ENCODE measurements around the genes GPC4, CT45A6 and ADGRG4.

GRCh38 chrX:133415017-133416167, at the start of gene GPC4:
GPC4 (minus strand) TSS chrX:133415489.
- PRO-cap, 5 experiments, result peak in 2 of 5 experiments; most common plus-strand start chrX:133415782 (in 1); most common minus-strand start chrX:133415440 (in 1)
- RAMPAGE, long total RNA, 2 experiments, result no peak in any of the 2 experiments
- RRBS, result 21% methylated on average over 29 of the region's 123 CpGs

GRCh38 chrX:133986173-133986467, 726 bp upstream of the GPC3 start:
- PRO-cap, 5 experiments, result no peak in any of the 5 experiments
- RAMPAGE, long total RNA, 2 experiments, result no peak in any of the 2 experiments
- RRBS, result no CpG with 5 or more reads among the region's 9 CpGs

- PRO-cap, 5 experiments, result no peak in any of the 5 experiments
- RAMPAGE, long total RNA, 2 experiments, result no peak in any of the 2 experiments
- RRBS, result no CpG with 5 or more reads among the region's 5 CpGs
These were observed 37.6 kb upstream of the SMIM10L2A start for GRCh38 chrX:135384053-135384556.

GRCh38 chrX:135579605-135580293, 59.3 kb downstream of the INTS6L start:
- PRO-cap, 5 experiments, result no peak in any of the 5 experiments
- RAMPAGE, long total RNA, 2 experiments, result no peak in any of the 2 experiments
- RRBS, result no CpG with 5 or more reads among the region's 7 CpGs

- PRO-cap, 5 experiments, result no peak in any of the 5 experiments
- RAMPAGE, long total RNA, 2 experiments, result no peak in any of the 2 experiments
- RRBS, result no CpG with 5 or more reads among the region's 20 CpGs
These were observed at the start of gene CT45A6 for GRCh38 chrX:135802635-135803129. CT45A6 (minus strand) TSS chrX:135802787.

DNA sequence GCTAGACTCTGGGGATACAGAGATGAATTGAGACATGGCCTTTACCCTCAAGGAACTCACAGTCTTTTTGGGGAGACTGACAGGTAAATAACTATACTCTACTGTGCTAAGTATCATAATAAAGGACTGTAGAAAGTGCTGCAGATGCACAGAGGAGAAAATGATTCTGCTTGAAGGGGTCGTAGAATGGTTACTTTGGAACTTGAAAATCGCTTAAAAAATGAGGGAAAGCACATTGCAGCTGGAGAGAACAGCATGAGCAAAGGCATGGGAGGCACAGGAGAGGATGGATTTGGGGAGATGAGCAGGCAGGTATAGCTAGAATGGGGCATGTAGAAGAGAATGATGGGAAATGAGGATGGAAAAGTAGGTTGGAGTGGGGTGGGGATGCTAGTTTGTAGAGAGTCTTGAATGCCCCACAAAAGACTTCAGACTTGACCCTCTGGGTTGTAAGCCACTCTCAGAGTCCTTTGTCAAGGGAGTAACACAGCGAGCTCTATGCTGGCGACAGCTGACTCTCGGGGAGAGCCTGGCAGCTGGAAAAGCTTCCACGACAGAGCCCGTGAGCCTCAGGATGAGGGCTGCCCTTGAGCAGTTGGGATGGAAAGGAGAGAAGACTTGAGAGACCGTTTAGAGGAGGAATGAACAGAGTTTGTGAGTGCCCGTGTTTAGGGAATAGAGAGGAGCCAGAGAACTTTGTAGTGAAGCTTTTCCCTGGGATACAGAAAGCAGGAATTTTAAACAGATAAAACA, 43.8 kb downstream of the SLC9A6 start:
- PRO-cap, 5 experiments, result no peak in any of the 5 experiments
- RAMPAGE, long total RNA, 2 experiments, result no peak in any of the 2 experiments
- RRBS, result no CpG with 5 or more reads among the region's 9 CpGs

GRCh38 chrX:136179134-136179652, 17.7 kb upstream of the FHL1 start:
- PRO-cap, 5 experiments, result no peak in any of the 5 experiments
- RAMPAGE, long total RNA, 2 experiments, result no peak in any of the 2 experiments
- RRBS, result no CpG with 5 or more reads among the region's 4 CpGs

GRCh38 chrX:136273863-136274407, 22.7 kb upstream of the MAP7D3 start:
- PRO-cap, 5 experiments, result peak in 3 of 5 experiments; most common plus-strand start chrX:136274282 (in 1); most common minus-strand start chrX:136274096 (in 2)
- RAMPAGE, long total RNA, 2 experiments, result no peak in any of the 2 experiments
- RRBS, result no CpG with 5 or more reads among the region's 1 CpG

DNA sequence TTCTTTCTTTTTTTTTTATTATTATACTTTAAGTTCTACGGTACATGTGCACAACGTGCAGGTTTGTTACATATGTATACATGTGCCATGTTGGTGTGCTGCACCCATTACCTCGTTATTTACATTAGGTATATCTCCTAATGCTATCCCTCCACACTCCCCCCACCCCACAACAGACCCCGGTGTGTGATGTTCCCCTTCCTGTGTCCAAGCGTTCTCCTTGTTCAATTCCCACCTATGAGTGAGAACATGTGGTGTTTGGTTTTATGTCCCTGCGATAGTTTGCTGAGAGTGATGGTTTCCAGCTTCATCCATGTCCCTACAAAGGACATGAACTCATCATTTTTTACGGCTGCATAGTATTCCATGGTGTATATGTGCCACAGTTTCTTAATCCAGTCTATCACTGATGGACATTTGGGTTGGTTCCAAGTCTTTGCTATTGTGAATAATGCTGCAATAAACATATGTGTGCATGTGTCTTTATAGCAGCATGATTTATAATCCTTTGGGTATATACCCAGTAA, at the start of gene ADGRG4:
Gene ADGRG4, plus strand, starts transcription at position 384 of the 527 bp plus-strand sequence.
- PRO-cap, 5 experiments, result no peak in any of the 5 experiments
- RAMPAGE, long total RNA, 2 experiments, result no peak in any of the 2 experiments
- RRBS, result no CpG with 5 or more reads among the region's 7 CpGs

DNA sequence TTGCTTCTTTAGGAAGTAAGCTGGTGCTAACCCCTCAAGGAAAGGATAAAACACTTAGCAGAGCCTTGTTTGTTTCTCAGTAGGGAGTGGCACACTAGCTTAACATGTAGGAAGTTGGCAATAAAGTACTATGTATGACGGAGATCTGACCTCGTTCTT, 54.2 kb downstream of the VGLL1 start:
- PRO-cap, 5 experiments, result no peak in any of the 5 experiments
- RAMPAGE, long total RNA, 2 experiments, result no peak in any of the 2 experiments
- RRBS, result no CpG with 5 or more reads among the region's 2 CpGs

DNA sequence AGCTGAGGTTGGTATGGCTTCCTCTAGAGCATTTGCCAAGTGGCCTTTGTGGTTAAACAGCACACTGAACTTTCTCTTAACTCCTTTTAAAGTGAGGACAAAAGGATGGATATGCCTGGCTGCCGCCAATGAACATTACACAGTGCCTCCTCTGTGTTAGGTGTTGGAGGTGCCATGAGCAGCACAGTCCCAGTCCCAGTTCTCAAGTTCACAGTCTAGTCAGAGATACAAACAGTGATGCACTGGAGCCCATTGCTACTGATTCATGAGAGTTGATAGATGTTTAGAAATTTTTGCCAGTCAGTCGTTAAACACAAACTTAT, 54.5 kb downstream of the VGLL1 start:
- PRO-cap, 5 experiments, result no peak in any of the 5 experiments
- RAMPAGE, long total RNA, 2 experiments, result no peak in any of the 2 experiments
- RRBS, result no CpG with 5 or more reads among the region's 2 CpGs

DNA sequence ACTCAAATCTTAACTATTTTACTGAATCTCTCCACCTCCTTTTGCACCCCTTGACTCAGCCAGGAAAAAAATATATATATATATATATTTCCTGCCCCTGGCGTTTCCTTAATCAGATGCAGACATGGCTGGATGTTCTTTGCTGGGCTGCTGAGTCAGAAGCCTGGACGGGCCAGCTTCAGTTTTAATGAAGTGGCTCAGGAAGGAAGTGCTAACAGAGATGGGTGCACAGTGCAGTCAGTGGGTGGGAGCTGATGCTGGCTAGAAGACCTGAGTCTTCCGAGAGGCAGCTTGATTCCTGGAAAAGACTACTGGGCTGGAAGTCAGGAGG, 8.6 kb upstream of the CD40LG start:
- PRO-cap, 5 experiments, result no peak in any of the 5 experiments
- RAMPAGE, long total RNA, 2 experiments, result no peak in any of the 2 experiments
- RRBS, result no CpG with 5 or more reads among the region's 3 CpGs

GRCh38 chrX:136690472-136690837, 42.5 kb downstream of the CD40LG start:
- PRO-cap, 5 experiments, result no peak in any of the 5 experiments
- RAMPAGE, long total RNA, 2 experiments, result no peak in any of the 2 experiments
- RRBS, result no CpG with 5 or more reads among the region's 5 CpGs

DNA sequence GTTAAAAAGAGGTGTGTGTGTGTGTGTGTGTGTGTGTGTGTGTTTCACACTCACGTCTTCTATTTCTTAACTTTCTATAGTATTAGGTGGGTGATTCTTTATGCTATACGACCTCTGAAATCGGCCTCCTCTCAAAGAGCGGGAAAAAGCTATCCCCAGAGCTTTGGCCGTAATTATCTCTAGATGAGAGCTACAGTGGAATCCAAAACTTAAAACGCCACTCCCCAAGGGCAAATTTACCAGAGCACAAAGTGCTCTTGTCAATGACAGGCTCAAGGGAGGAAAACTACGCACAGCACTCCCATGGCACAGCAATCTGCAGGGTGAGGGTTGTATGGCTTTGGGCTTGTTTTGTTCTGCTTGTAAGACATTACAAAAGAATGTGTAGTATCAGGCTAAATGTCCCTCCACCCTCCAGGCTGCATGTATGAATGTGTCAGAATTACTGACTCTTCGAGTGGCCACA, 44.1 kb downstream of the ARHGEF6 start:
- PRO-cap, 5 experiments, result no peak in any of the 5 experiments
- RAMPAGE, long total RNA, 2 experiments, result no peak in any of the 2 experiments
- RRBS, result no CpG with 5 or more reads among the region's 8 CpGs

DNA sequence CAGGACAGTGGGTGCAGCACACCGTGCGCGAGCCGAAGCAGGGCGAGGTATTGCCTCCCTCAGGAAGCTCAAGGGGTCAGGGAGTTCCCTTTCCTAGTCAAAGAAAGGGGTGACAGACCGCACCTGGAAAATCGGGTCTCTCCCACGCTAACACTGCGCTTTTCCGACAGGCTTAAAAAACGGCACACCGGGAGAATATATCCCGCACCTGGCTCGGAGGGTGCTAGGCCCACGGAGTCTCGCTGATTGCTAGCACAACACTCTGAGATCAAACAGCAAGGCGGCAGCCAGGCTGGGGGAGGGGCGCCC, 66.9 kb upstream of the FGF13 start:
- PRO-cap, 5 experiments, result no peak in any of the 5 experiments
- RAMPAGE, long total RNA, 2 experiments, result no peak in any of the 2 experiments
- RRBS, result no CpG with 5 or more reads among the region's 18 CpGs

GRCh38 chrX:139202519-139202999, 328.0 kb upstream of the F9 start:
- PRO-cap, 5 experiments, result no peak in any of the 5 experiments
- RAMPAGE, long total RNA, 2 experiments, result no peak in any of the 2 experiments
- RRBS, result 28% methylated on average over 4 of the region's 16 CpGs

DNA sequence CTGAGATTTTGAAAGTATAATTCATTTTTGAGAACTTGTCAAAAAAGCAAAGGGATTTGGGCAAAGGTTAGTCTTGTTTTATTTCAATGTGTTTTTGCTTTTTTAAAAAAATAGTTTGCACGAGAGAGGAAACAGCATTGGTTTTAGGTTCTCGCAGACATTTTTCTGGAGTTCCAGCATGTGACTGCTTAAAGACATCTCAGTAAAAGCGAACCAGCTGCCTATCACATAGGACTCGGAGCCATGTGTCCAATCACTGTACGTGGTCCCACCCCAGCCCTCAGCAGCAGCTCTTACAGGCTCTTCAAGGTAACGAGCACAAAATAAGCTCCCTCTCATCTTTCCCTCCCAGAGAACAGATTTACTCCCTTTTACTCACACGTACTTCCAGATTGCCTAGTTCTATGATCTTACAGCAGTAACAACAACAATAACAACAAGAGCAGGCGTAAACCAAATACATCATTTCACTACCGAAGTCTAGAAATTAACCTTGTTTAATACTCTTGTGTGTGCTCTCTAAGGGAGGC, 68.7 kb downstream of the MCF2 start:
- PRO-cap, 5 experiments, result no peak in any of the 5 experiments
- RAMPAGE, long total RNA, 2 experiments, result no peak in any of the 2 experiments
- RRBS, result no CpG with 5 or more reads among the region's 9 CpGs

GRCh38 chrX:140070353-140070779, 21.1 kb upstream of the ENSG00000230707 start:
- PRO-cap, 5 experiments, result no peak in any of the 5 experiments
- RAMPAGE, long total RNA, 2 experiments, result no peak in any of the 2 experiments
- RRBS, result no CpG with 5 or more reads among the region's 2 CpGs

- PRO-cap, 5 experiments, result peak in 1 of 5 experiments; most common plus-strand start chrX:140709767 (in 1)
- RAMPAGE, long total RNA, 2 experiments, result no peak in any of the 2 experiments
- RRBS, result no CpG with 5 or more reads among the region's 3 CpGs
These were observed 204.7 kb upstream of the SOX3 start for GRCh38 chrX:140709506-140709996.

- PRO-cap, 5 experiments, result no peak in any of the 5 experiments
- RAMPAGE, long total RNA, 2 experiments, result start-site peak on the plus strand in 2 of 2 experiments, at chrX:140764551-140764605 at its widest, 10 to 57 reads per replicate
- RRBS, result no CpG with 5 or more reads among the region's 42 CpGs
These were observed 238.0 kb upstream of the SPANXB1 start for GRCh38 chrX:140764246-140764973.